Epithelial cell of prostate (primary cell): ENCODE measurements around the genes FAT1 and DUX4.

DNA sequence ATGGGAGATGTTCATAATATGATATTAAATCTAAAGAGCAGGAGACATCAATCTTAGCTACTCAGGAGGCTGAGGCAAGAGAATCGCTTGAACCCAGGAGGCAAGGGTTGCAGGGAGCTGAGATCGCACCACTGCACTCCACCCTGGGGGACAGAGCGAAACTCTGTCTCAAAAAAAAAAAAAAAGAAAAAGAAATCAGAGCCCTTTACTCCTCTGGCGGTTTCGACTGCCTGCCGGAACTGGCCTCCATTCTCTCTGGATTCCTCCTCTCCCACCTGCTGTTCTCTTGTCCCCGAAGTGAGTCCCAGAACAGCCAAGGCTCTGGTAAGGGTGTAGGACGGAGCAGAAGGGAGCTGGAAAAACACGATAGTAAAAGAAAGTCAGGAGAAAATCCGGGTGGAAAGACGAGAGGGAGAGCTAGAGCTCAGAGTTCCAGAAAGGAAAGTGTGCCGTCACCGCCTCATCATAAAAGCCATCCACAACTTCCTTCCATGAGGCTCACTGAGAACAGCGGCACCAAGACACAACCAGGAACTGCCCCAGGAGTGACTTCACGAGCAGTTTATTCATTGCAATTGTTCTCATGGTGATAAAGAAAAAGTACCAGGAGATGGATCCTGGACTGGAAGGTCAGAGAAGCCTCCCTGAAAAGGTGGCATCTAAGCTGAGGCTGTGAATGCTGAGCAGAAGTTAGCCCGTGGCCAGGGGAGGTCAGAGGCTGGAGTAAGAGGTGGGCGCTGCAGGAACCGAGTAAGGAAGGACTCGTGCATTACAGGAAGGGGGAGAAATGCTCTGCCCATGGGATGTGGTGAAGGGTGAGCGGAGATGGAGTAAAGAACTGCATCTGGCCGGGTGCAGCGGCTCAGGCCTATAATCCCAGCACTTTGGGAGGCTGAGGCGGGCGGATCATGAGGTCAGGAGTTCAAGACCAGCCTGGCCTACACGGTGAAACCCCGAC lies 12.4 kb downstream of the TLR3 start:
- RRBS = no CpG with 5 or more reads among the region's 26 CpGs

- RRBS = 1% methylated on average over 66 of the region's 113 CpGs
Observed at GRCh38 chr4:186723457-186724512, at the start of gene FAT1. Gene FAT1 (minus strand): TSS chr4:186723856.

DNA sequence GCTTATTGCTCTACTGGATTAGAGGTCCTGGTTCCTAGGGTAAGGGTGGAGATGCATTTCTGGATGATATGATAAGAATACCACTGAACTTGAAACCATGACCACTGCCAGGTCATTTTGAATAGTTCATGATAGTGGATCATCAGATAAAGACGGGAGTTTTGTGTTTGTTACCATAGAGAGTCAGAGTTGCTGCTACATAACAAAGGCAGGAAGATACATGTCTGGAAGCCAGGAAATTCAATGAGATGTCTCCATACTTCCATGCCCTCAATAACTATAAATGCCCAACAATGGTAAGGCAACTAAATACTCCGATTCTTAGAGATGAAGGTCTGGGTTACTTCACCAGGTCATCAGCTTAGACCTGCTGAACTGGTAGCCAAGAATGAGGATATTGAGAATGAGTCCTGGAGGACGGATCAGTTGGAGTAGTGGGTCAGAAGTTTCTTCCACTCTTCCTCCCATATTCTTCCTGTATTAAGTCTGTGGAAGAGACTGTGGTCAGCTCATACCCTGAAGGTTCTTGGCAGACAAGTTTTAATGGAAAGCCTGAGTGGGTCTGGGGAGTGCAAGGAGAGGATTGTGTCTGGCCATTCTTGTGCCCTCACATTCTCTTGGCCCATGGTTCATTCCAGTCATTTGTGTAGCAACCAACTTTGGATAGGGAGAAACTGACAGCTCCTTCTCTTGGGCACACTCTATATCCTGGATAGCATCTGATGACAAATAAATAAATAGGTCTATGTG lies 109.5 kb upstream of the FAT1 start:
- RRBS = no CpG with 5 or more reads among the region's 3 CpGs

DNA sequence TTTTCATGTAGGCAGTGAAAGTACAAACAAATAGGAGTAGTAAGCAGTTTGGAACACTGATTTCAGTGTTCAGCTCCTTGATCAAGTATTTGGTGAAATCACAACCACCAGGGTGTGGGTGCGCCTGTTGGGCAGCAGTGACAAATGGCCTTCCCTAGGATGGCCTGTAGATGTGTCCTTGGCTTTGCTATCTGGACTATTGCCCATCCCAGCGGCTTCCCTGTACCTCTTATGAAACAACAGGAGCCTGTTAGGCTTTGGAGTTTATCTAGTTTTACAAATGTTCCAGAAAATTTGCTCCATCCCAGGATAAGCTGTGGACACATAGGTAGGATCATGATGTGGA lies 216.8 kb upstream of the FAT1 start:
- RRBS = no CpG with 5 or more reads among the region's 2 CpGs

DNA sequence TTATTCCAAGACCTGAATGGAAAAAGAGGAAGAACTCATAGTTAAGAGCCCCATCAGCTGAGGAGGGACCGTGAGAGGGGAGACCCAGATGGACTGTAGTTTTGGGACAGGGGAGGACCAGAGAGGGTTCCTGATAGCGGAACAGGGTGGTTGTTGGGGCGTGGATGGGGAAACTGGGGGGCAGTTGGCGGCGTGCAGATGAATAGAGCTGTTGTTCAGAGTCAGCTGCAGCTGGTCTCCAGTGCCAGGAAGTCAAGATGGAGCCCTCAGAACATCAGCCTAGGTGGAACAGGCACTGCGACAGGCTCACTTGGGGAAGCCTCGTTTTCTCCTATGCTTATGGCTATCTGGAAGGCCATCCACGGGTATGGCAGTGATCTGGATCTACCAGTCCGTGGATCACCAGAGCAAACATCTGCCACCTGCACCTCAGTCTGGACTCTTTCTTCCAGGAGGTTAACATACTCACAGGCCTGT lies 471.2 kb upstream of the FAT1 start:
- RRBS = no CpG with 5 or more reads among the region's 9 CpGs

DNA sequence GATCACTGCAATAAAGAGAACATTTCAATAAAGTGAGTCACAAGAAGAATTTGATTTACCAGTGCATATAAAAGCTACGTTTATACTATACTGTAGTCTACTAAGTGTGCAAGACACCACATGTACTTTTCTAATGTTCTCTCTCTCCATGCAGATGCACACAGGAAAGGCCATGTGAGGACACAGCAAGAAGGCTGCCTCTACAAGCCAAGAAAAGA lies 583.5 kb upstream of the FAT1 start:
- RRBS = no CpG with 5 or more reads among the region's 1 CpG

- RRBS = no CpG with 5 or more reads among the region's 69 CpGs
Observed at GRCh38 chr4:187505125-187505975, 490.2 kb upstream of the ZFP42 start.

- RRBS = no CpG with 5 or more reads among the region's 37 CpGs
Observed at GRCh38 chr4:188411830-188412556, 272.8 kb downstream of the TRIML1 start.

DNA sequence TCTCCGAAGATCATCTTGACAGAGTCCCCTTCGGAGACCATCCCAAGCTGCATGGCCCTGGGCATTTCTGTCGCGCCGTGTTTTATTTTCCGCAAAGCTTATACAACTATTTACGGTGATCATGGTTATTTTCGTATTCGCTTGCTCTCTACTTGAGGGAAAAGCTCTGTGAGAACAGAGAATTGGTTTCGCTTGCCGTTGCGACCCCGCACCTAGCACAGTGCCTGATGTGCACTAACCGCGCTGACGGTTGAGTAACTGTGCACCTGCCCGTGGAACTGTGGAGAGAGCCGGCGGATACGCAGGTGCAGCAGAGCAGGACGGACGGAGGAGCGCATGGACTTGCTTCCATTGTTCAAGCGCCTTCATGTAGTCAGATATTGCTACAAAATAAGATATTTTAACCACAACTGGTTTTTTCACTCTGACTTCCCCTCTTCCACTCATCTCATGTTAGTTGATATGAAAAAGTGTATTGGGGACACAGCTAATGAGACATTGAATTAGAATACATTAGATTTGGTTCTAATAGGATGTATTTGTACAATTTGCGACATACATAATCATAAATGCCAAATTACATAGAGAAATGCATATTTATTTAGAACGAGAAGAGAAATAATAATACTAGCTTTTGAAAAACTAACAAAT lies 416.2 kb downstream of the TRIML1 start:
- RRBS = no CpG with 5 or more reads among the region's 26 CpGs

GRCh38 chr4:188796486-188797068 lies 657.3 kb downstream of the TRIML1 start:
- RRBS = no CpG with 5 or more reads among the region's 55 CpGs

GRCh38 chr4:189185831-189186274 lies 754.8 kb upstream of the FRG1 start:
- RRBS = no CpG with 5 or more reads among the region's 3 CpGs

DNA sequence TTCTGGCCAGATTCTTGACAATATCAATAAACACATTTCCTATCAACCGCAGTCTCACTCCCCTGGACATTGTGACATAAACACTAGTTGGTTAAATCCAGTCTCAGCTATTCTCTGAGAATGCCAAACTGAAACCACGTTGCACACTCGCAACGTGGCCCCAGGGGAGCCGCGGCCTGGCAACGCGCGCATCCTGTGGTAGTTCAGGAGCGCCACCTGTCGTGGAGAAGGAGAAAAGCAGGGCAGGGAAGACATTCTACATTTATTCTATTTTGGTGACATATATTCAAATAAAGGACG lies 738.5 kb upstream of the FRG1 start:
- RRBS = no CpG with 5 or more reads among the region's 12 CpGs

DNA sequence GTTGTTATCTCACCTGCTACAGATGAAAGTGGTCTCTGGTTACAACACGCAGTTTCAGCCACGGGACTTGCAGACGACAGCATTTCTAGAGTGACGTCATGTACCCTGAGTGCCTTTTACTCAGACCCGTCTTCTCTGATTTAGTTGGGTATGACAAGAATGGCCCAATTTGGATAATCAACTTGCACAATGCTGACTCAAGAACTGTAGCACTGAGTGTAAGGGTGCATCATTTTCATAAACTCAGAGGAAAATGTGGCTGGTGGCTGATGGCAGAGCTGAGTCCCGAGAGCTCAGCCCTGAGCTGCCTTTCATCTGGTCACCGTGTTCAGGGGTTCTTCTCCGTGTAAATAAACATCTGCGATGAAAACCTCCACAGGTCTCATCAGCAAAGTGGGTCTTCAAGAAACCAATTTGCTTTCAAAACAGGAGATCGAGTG lies 281.3 kb upstream of the FRG1 start:
- RRBS = no CpG with 5 or more reads among the region's 10 CpGs

- RRBS = no CpG with 5 or more reads among the region's 32 CpGs
Observed at GRCh38 chr4:190173505-190173842, at the start of gene DUX4. Gene DUX4 (plus strand): TSS chr4:190173774.